Ileum (tissue), 1 donor: ENCODE data around the genes SLC35D2 and CDC14B.

- PRO-cap, result no peak
Observed at GRCh38 chr9:95190331-95190866, 127.1 kb downstream of the FANCC start.

DNA sequence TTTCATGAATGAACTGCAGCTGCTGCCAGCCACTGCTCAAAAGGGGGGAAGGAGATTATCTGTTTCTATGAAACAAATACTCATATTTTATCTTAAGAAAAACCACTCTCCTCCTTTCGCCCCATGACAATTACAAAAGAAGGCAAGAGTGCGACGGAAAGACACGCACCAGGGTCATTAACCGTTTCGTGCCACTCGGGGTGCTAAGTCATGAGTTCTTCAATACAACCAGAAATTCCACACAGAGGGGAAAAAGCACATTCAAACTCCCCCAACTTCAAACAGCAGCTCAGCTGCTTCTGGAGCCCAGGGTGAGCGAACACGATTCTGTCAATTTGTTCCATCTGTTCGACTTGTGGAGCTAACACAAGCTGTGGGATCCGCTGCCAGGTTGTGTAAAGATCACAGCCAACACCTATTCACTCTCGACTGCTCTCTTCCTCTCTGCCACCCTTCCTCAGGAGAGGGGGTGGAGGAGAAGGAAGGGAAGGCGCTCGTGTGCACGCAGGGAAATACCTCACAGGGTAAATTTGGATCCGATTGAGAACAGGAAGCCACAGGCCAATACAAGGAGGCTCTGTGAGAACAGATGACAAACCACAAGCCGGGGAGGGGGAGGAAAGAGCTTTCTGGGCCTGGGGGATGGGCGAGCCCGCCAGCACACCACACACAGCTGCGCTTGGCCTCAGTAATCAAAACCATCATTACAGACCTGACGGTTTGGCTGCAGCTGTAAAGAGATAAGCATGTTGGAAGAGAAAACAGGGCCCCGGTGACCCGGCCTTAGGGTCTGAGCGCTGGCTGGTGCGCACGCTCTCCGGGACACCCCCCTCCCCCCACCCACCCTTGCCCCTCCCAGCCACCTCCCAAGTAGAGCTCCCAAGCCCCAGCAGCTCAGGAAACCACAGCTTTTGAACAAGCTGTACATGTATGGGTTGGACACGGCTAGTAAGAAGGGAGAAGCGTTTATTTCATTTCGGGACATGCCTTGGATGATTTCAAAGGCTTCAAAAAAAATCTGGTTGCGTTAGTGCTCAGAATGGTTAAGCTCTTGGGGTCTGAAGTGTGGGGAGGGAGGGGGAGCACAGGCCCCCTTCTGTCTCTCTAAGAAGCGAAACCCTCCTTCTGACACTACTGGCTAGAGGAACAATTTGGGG lies 46.5 kb downstream of the PTCH1 start:
- PRO-cap, result no peak

DNA sequence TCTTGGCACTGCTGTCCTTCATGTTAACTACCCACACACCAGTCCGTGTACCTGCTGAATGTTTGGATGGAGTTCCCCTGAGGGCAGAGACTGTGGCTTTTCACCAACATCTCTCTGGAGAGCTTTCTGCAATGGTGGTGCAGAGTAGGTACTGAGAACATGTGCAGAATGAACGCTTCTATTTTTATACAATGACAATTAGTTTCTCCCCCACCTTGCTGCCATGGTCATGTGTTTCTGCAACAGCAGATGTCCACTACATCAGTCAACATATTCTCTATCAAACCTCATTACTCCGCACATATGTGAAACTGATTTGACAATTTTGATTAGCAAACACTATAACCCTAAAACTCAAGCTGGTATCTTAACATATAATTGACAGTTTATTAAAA lies 6.8 kb downstream of the PTCH1 start:
- PRO-cap, result no peak

DNA sequence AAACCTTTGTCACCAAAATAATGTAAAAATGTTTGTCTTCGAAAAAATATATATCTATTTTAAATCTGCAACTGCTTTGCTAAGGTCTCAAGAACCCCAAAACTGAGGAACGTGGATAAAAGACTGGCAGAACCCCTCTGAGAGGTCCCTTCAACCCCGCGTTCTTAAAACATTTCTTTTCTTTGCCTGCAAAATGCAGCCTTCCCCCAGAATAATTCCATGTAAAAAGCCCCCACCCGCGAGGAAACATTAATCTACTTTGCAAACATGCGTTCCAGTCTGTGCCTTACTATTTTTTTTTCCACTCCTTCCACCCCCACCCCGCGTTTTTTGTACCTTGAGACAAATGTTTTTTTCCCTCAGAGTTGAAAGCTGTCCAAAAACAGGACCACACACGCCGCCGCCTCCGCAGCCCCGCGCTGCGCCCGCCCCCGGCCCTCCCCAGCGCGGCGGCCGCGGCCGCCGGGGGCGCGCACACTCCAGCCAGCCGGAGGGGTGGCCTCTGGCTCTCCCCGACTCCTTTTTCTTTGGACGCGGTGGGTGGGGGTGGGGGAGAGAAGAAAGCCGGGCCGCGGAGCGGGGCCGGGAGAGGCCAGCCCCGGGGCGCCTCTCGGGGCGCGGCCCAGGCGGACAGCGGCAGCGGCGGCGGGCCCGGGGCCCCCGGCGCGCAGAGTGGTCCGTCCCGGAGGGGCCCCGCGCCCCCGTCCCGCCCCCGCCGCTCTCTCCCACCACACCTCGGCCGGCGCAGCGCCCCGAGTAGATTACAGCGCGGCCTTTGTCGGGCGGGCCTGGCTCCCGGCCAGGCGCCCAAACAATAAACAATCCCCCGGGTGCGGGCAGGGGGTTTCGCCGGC lies 3.4 kb downstream of the PTCH1 start:
- PRO-cap, result unidirectional peak, plus-strand start at position 553 of the sequence; unidirectional peak, plus-strand start at position 731 of the sequence

DNA sequence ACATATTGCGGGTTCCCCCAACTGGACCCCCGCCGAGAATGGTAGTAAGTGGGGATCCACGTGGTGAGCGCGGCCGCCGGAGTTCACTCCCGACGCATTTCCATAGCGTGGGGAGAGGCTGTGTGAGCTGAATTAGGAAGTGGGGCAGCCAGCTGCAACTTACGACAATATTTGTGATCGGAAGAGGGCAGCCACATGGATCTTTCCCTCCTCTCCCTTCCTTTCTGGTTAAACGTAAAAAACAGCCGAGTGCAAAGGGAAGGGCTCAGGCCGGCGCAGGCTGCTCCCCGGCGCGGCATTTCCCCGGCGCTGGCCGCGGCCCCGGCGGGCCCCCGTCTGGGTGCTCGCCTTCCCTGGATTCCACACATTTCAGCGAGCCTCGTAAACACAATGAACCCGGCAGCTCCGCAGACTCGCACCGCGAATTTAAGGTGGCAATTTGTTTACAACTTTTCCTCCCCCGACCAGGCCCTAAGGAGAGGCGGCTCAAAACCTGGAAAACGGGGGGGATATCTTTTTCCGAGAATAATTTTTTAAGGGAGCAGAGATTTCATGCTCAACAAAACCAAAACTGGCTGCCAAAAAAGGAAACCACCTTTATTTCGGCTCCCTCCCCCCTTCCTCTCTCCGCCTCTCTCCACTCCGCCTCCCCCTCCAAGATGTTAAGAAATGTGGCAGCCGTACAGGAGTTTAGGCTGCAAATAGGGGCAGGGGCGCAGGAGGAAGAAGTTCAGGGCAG lies 1.8 kb downstream of the PTCH1 start:
- PRO-cap, result bidirectional peak, plus-strand start at position 665 of the sequence, minus-strand start at position 362 of the sequence

DNA sequence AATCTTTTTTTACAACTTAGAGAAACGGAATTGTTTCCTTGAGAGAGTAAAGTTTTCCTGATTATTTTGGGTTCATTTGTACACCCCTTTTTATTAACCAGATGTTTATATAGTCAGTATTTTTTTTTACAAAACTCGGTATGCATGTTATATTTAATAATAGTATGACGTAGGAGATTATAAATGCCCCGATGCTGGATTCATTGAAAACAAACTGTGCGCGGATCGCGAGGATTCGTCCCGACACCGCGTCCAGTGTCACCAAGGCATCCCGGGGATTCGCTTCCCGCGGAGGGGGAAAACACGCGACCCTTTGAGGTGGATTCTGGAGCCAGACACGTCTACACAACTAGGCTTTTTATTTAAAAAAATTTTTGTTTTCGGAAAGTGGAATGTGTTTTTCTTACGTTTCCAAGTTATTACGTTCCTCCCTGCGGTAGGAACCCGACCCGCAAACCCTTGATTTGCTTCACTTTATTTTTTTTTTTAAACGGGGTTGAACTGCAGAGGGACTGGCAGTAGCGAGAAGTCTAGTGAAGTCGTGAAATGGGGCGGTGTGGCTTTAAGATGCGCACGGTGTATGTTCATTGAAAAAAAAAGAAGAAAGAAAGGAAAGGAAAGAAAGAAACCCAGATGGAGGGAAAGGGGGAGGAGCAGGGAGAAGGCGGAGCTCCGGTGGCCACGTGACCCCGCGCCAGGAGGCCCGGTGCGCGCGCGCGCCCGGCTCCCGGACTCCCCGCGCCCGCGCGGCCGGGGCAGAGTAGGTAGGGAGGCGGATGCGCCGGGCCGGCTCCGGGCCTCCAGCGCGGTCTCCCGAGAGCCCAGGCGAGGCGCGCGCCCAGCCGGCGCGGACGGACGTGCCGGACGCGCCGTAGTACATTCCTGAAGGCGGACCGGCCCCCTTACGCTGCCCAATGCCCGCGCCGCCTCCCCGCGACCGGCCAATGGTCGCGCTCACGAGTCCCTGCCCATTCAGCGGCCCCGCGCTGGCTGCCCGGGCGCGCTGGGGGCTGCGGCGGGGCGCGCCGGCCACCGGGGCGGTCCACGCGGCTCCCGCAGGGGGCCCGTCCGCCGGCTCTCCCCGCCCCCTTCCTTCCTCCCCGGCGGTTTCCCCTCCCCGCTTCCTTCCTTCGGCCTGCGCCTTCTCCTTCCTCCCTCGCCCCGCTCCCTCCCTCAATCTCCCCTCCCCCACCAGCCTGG lies 1.5 kb upstream of the PTCH1 start:
- PRO-cap, result bidirectional peak, plus-strand start at position 732 of the sequence, minus-strand start at position 812 of the sequence; bidirectional peak, plus-strand start at position 1,094 of the sequence, minus-strand start at position 1,080 of the sequence

- PRO-cap, result no peak
Observed at GRCh38 chr9:95553035-95553716, 44.1 kb upstream of the PTCH1 start.

- PRO-cap, result no peak
Observed at GRCh38 chr9:95626904-95627508, 117.9 kb upstream of the PTCH1 start.

DNA sequence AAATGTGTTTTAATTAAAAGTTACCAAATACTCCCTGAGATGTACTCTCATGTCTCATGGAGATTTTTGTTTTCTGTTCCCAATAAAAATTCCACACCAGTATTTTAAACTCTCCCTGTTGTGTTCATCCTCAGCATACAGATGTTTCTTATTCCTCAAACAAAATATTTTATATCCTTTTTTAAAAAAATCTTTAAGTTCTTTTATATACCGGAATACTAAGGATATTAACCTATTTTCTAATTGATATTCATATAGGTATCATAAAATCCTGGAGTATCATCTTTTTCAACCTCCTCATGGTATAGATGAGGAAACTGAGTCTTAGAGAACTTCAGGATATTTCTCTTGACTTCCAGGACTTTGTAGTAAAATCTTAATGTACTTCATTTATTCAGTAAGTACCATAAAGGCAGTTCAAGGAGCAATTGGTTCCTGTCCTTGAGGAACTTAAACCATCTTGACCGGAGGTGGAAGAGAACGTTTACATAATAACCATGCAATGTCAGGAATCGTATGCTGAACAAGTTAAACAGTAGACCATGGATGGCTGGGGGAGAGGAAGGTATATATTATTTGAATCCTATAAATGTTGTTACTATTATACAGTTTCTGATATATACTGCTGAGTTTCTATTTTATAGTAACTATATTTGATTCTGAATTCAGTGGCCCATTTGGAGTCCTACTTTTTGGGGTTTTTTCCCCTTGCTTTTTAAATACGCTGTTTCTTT lies 91.7 kb downstream of the ERCC6L2 start:
- PRO-cap, result no peak

DNA sequence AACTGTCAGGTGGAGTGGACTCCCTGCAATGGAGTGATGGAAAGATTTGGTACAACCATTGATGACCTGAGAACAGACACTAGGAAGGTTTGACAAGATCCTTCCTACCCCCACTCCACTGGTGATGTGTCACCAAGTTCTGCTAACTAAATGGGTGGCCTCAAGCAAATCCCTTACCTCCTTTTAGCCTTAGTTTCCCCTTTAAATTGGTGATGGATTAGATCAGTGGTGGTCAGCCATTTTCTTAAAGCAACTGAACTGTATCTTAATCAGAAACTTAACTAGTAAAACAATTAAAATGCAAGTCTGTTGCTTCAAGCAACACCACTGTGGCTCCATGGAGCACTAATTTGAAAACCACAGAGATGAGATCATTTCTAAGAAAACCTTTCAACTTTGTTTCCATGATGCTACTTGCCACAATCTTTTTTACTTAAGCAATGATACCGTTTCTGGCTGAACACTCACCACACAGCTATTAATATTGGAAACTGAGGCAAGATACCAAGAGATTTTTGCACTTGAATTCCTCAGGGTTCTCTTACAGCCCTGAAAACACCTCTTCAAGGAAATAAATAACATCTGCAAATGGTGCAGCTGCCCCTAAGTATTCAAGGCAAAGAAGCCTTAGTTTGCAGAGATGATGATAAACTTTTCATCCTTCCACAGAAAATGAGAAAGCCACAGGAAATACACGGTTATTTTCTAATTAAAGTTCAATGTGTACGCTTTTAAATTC lies 140.7 kb downstream of the ERCC6L2 start:
- PRO-cap, result no peak

GRCh38 chr9:96021995-96022446 lies 146.5 kb downstream of the ERCC6L2 start:
- PRO-cap, result no peak

GRCh38 chr9:96061160-96062097 lies 185.9 kb downstream of the ERCC6L2 start:
- PRO-cap, result no peak

DNA sequence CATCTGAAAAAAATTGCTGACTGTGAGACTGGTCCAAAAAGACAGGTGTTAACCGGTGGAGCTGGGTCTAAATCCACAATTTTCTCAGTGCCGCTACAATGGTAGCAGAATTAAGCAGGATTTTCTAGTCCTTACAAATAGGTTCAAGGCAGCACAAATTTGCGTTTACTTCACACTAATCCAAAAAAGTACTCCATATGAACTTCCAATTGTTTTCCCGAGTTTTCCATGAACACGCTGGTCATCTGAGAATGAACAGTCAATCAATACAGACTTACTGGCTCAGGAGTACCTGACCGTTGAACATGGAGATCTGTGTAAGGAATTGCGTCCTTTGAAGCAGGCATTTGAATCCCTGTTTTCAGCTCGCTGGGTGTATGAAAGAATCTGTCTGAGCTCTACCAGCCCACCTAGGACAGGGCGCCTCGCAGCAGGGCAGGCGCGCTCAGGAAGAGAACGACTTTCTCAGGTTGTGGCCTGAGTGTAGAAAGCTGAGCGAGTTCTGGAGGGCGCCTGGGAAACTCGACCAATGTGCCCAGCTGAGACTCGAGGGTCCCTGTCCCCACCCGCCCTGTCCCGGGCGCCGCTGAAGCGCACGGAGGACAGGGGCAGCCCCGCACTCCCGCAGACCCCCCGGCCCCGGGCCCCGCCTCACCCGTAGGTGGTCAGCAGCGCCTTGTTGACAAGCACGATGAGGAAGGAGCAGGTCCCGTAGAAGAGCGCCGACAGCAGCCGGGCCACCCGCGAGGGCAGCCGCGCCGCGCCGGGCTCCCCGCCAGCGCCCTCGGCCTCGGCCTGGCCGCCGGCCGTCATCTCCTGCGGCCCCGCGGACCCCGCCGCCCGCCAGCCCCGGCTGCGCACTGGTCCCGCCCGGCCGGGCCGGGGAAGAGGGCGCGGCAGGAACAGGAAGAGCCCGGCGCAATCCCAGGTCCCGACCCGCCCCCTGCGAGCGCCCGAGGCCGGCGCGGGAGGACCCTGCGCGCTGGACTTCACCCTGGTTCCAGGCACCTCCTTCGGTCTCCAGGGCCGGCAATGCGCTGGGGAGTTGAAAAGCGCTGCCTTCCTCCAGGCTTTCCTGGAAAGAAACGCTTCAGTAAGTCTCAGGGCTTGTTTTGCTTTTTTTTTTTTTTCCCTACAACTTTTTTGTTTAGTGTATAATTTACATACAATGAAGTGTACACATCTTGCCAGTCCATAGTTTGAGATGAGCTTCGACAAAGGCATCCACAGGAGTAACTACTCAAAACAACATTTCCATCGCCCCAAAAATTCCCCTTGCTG lies at the start of gene SLC35D2:
Gene SLC35D2, minus strand, starts transcription at position 890 of the 1,281 bp plus-strand sequence.
- PRO-cap, result bidirectional peak, plus-strand start at position 459 of the sequence, minus-strand start at position 504 of the sequence; bidirectional peak, plus-strand start at position 1,032 of the sequence, minus-strand start at position 862 of the sequence

- PRO-cap, result no peak
Observed at GRCh38 chr9:96408658-96409065, 9.5 kb downstream of the ZNF367 start.

DNA sequence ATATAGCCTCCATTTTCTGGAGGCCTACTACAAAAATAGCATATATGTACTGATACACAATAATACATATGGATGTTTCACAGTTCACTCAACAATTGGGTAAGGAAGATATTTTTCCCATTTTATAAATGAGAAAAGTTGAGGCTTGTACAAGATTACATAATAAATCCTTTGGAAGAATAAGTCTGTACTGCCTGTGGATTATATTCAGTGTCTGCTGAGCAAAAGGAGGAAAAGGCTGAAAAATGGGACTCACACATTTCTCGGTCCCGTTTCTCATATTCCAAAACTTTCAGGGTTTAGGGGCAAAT lies 1.8 kb upstream of the ZNF367 start:
- PRO-cap, result no peak

DNA sequence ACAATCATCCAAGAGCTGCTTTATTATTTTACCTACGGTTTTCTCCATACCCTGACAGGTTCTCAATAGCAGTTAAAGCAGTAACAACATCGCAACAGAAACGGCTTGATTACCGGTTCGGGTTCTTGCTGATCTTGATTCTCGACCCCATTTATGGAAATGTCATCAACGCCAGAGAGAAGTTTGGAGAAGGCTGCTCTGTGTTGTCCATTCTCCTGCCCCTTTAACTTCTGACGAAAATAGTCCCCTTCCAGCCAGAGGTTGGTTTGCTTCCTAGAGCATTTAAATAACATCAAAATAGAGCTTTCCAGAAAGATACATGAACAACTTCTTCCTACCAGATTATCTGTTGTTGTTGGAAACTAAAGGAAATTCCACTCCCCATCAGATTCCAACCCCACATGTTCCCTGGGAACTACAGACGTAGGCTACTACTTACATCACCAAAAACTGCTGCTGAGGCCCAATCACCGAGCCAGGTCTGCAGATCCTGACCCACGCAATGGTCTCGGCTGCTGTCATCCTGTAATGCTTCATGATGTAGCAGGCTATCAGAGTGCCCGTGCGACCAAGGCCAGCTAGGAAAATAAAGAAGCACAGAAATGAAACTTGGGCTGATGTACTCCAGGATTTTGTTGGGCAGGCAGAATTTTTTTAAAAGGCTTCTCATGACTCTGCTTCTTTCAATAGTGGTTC lies 73.3 kb downstream of the HABP4 start:
- PRO-cap, result no peak

GRCh38 chr9:96619030-96620285 lies at the start of gene CDC14B:
CDC14B (minus strand) TSS chr9:96619843.
- PRO-cap, result bidirectional peak, plus-strand start at chr9:96619994, minus-strand start at chr9:96619841

- PRO-cap, result no peak
Observed at GRCh38 chr9:96885729-96886367, 31.5 kb upstream of the ZNF782 start.

GRCh38 chr9:96996715-96997198 lies 42.2 kb downstream of the CTSV start:
- PRO-cap, result no peak

DNA sequence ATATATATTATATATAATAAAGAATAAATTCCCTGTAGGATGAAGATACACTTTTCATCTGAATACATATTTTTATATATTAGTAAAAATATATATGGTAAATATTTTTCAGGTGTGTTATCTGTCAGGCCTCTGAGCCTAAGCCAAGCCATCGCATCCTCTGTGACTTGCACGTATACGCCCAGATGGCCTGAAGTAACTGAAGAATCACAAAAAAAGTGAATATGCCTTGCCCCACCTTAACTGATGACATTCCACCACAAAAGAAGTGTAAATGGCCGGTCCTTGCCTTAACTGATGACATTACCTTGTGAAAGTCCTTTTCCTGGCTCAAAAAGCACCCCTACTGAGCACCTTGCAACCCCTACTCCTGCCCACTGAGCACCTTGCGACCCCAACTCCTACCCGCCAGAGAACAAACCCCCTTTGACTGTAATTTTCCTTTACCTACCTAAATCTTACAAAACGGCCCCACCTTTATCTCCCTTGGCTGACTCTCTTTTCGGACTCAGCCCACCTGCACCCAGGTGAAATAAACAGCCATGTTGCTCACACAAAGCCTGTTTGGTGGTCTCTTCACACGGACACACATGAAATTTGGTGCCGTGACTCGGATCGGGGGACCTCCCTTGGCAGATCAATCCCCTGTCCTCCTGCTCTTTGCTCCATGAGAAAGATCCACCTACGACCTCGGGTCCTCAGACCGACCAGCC lies 92.9 kb upstream of the CCDC180 start:
- PRO-cap, result no peak